Tibial artery (tissue), 1 donor: ENCODE data around the gene MSGN1.

- PRO-cap: no peak
These were observed 3.4 kb downstream of the VSNL1 start for GRCh38 chr2:17543828-17544362.

DNA sequence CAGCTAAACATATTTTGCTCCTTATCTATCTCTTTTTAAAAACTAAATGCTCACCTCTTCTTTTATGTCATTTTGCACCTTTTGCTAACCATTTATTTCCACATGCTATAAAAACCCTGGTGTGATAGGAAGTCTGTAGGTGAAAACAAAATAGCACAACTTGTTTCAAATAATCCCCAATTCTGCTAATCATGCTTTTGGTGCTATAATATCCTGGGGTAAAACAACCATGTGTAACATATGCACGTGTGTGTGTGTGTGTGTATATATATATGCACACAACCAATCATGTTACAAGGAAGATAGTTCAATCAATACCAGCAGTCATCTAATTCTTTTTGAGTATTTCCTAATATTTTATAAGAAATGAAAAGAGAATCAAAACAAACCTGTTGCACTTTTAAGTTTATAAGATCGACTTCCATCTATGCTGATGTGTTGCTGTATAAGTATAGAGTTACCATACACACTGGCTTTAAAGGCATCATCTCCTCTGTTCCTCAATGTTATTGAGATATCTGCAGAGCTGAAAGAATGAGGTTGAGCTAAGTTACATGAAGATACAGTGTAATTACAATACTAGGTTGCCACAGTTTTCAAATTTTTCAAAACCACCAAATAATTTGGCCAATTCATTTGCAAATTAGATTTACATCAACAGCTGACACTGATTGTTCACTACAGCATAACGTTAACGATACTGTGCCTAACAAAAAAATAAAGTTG is 22.1 kb downstream of the SMC6 start:
- PRO-cap: no peak

GRCh38 chr2:17738124-17738494 is 15.5 kb downstream of the SMC6 start:
- PRO-cap: no peak

DNA sequence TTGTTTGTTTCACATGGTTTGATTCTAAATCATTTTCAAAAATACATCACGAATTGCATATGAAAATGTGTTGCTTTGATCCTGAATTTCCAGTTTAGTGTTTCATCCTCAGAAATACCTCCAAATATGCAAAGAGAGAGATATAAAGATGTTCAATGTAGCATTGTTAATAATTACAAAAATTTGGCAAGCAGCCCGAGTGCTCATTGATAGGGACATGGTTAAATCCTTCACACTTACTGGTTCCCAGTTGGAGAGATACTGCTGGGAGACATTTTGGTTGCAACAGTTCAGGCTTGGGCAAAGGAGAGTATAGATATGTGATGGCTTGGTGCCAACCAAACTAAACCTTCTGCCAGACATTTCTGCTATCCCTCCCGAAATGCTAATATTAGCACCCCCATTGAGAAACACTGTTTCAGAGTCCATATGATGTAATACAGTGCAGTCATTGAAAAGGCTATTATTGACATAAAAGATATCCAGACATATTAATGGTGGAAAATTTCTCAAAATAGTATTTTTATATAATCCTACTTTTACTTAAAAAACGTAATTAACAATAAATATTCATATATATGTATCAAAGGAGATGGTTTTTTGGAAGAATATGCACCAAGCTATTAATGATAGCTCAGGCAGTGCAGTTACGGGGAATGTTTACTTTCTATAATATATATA is 11.5 kb downstream of the GEN1 start:
- PRO-cap: no peak

DNA sequence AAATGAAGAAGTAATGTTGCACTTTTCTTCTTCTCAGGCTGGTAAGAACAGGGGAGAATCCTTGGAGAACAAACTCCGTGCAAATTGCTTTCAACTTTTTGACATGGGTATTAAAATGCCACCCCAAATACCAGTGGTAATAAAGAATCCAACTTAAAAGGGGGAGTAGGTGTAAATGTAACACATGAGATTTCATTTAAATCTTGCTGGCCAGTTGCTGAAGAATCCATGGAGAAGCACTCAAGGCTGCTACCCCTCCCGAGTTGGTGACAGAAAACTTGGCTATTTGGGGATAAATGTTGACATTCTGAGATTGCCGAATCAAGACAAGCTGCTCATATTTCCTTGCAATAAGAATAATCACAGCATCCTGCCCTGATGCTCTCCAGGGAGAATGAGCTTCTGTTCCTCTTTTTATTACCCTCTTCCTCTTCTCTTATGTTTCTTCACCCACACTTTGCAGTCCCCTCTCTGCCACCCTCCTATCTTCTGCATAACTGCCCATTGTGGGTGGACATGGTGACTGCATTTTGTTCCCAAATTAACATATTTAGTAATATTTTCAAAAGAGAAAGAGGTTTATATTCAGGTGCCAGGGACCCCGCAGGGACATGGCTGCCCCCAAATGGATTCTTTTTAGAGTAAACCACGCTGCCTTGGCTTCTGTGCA is 12.0 kb upstream of the MSGN1 start:
- PRO-cap: no peak

DNA sequence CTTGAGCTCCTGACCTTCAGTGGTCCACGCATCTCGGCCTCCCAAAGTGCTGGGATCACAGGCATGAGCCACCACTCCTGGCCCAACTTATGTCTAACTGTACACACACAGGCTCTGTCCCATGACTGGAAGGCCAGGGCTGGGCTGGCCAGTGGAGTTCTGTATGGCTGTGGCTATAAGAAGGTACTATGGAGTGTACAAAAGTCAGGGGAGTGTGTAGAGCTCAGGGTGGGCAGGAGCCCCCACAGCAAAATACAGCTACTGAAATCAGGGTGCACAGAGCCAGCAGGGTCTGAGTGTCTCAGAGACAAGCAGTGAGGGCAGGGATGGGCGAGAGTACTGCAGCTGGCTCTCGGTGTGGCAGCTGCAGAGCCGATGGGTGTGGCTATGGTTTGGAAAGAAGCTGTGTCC is 10.5 kb upstream of the MSGN1 start:
- PRO-cap: no peak

DNA sequence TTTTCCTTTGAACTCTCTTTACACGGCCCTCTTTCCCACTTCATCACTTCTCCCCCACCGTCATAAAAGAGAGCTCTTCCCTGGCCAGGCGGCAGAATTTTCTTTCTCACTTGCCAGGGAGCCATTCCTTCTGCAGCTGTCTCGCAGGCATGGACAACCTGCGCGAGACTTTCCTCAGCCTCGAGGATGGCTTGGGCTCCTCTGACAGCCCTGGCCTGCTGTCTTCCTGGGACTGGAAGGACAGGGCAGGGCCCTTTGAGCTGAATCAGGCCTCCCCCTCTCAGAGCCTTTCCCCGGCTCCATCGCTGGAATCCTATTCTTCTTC is at the start of gene MSGN1:
TSS of gene MSGN1 (plus strand) at position 91 of the 325 bp plus-strand sequence.
- PRO-cap: no peak

GRCh38 chr2:18729787-18730364 is 140.5 kb upstream of the NT5C1B start:
- PRO-cap: no peak

GRCh38 chr2:19347251-19347884 is 11.1 kb downstream of the OSR1 start:
- PRO-cap: no peak

- PRO-cap: no peak
These were observed 182.3 kb upstream of the OSR1 start for GRCh38 chr2:19540610-19541235.

- PRO-cap: no peak
These were observed 18.7 kb downstream of the LAPTM4A start for GRCh38 chr2:20032438-20033489.

DNA sequence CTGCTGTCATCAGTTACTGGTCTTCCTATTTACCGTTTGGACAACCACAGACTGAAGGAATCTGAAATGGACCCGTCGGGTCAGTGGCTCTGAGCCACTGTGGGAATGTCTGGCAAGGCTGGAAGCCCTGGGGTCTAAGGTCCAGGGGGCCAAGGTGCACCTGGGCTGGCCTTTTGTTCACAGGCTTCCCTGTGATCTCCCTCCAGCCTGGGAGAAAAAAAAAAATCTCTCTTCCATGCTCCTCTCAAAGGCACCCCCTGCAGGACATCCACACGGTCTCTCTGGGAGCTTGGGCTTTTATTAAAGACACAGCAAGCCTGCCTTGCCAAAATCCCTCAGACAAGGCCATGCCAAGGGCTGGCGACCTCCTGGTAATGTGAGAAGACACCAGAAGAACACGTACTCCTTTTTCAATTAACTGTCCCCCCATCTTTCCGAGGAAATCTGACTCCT is 42.2 kb upstream of the LAPTM4A start:
- PRO-cap: no peak

DNA sequence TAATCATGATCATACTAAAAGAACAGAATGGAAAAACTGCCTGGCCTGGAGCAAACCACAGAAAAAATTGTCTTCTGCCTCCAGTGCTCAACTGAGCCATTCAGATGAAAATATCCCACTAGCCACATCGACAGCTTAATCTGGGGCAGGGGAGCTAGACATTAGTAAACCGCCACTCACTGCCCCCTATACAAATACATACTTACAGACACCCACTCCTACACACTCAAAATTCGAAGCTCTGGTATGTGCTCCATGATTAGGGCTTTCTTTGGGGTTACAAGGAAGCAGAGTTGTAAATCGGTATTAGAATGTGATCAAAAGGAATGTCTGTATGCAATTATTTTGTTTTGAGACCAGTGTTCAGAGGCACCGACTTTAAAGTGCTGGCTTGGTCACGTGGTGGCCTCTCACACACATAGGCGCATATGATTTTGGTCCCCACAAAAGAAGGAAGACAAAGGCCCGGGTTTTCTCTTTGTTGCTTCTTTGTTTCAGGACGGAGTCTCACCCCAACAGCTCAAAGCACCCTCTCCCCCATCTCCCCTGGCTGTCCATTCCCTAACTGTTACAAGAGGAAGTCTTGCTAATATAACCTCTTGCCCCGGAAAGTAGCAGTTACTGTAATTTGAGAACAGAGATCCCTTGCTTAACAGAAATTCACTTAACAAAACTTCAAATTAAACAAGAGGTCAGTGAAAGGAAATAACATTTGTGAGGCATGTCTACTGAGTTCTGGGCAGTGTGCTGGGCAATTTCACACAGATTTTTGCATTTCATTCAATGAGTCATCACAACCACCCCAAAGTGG is 76.1 kb downstream of the SDC1 start:
- PRO-cap: no peak

DNA sequence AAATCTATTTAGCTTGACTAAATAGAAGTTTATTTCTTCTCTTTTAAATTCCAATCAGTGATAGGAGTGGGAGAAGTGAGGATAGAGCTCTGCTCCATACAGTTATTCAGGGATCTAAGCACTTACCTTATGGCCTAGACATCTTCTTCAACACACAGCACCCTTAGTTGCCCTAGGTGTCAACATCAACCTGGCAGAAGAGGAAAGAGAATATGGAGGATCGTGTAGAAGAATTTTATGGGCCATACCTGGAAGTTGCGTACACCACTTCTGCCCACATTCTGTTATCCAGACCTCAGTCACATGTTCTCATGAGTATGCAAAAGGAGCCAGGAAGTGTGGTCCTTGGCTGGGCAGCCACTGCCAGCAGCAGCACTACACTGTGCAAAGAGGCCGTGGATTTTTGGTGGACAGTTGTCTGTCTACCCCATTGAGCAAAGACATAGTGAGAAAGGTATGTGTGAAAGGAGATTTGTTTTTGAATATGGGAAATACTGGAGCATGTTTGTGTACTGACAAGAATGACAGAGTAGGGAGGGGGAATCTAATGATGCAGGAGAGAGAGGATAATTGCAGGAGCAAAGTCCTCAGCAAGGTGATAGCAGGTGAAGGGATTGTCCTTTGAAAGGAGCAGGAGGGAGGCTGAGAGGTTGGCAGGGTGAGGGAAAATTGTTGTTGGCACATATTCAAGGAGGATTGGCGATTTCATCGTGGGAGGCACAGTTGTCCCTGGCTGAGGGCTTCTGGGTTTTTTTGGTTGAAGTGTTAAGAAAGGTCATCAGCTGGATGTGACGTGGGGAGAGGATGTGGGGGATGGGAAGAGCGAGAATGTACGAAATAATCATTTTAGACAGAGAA is 68.0 kb downstream of the SDC1 start:
- PRO-cap: no peak

DNA sequence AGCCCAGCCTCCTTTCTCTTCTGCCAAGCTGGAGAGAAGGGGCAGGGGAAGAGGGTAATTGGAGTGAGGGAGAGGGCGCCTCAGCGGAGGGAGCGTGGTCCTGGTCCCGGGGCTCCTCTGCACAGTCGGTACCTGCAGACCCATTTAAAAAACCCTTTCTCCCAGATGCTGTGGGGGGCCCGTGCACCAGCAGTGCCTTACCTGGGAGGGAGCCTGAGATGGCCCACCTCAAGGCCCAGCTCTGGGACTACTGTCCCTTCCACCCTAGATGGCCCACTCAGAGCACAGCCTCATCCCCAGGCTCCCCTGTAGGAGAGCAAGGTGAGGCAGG is 26.5 kb downstream of the SDC1 start:
- PRO-cap: no peak

- PRO-cap: no peak
These were observed 59.4 kb downstream of the PUM2 start for GRCh38 chr2:20291083-20291897.

DNA sequence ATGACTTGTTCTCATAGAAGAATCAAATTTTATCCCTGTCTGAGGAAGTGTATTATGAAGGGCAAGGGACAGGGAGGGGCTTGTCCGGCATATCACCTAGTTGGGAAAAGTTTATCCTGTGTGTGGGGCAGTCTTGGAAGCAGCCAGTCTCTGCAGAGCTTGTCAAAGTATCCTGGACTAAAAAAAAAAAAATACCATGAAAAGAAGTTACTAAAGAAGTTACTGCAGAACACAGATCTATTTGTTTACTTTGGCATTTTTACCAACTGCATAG is 3.0 kb upstream of the RHOB start:
- PRO-cap: no peak

GRCh38 chr2:20451344-20451797 is 4.5 kb downstream of the RHOB start:
- PRO-cap: unidirectional peak, plus-strand start at chr2:20451523

DNA sequence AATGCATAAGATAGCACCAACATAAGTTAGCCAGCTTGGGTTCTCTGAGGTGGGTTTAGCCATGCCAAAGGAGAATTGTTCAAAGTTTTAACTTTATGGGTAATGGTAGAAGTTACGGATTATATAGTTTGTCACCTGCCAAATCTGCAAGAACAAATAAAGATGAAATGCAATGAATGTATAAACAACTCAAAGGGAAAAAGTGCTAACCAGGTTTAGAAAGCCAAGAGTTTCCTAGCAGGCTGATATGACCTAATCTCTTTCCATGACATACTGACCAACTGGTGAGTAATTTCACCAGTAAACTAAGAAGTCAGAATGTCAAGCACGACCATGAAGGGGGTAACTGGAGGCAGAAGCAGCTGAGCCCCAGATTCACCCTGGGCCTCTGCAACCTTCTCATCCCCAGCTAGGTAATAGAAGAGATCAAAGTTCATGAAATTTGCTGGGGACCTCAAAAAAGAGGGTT is 10.1 kb downstream of the RHOB start:
- PRO-cap: no peak

DNA sequence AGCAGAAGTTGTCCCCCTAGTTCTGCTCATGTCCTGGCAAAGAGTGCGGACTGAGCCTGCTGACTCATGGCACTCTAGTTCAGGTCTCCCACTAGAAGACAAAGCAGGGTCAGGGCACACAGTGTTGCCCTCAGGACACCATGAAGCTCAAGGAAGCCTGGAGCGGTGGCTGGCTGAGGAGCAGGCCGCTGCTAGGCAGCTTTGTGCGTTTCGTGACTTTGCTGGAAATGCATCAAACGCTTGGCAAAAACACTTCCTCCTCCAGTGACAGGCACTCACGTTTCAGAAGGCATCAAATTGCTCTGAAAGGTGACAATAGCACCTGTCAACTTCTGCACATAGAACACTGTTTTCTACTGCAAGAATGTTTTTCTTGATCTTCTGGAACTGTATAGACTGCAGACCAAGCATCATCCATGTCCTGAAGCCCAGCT is 49.7 kb downstream of the RHOB start:
- PRO-cap: no peak